ENCODE measurements around the genes CYP4F8, OR10H4 and F2RL3.

DNA sequence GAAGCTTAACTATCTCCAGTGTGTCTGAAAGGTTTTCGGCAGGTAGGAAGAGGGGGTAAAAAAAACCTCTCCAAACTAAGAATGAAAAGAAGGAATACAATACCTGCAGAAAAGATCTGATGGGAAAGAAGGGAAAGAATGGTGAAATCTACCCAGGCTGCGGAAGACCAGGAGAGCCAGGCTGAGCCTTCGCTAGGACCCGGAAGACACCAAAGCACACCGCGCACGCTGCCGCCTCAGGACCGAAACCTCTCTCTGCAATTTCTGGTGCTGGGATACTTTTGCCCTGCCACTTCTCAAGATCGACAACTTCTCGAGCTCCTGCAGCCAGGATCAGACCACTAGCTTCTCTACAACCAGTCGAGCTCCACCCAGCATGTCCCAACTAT is 1.2 kb downstream of the AKAP8 start:
- PRO-cap, 2 experiments = no peak in any of the 2 experiments

- PRO-cap, 2 experiments = no peak in any of the 2 experiments
These were observed 18.1 kb upstream of the AKAP8 start for GRCh38 chr19:15397464-15398248.

DNA sequence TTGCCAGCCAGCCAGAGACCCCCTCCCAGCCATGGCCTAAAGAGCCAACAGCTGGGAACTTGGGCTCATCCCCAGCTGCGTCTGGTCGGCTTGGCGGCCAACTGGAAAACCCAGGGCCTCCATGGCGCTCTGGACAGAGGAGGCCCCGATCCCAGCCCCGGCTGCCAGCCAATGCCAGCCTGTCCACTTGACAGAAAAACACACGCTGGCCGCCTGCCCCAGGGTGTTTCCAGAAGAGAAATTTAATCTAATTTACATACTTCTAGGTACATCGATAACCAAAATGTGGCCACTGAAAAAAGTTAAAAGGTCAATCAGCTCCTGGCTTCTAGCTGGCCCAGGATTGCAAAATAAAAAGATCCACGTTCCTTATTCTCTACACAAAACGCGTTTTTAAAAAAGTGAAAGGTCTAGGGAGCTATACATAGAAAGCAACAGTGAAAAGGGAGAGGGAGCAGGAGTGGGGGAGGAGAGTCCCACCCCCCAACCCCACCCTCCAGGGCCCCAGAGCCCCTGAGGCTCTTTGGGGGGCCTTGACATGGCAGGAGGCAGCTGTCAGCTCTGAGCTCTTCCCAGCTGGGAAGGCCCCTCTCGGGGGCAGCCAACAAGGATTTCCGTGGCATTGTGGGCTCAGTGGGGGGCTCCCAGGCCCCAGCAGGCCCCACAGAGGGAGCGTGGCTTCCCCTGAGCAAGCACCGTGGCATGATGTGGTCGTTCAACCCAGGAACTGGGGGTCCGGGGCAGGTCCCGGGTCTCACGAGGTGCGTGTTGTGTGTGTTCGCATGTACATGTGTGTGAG is 3.3 kb upstream of the AKAP8L start:
- PRO-cap, 2 experiments = no peak in any of the 2 experiments

DNA sequence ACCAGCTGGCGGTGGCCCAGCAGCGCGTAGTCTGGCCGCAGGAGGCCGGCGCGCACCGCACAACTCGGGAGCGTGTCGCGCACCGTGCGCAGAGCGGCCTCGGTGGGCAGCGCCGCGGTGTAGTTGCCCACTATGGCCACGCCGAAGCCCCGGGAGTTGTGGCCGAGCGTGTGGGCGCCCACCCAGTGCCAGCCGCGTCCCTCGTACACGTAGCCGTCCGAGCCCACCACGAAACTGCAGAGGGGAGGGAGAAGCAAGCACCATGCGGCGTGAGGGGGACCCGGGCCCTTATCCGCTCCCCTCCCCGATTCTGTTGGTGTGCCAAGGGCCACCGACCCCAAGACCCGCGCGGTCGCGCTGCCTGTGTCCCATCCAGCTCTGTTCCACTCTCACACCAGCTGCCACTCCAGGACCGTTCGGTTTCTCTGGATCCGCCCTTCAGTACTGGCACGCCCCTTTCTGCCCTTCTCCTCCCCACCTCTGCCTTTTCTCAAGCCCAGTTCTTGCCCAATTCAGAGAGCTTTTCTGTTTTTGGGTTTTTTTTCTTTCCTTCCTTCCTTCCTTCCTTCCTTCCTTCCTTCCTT is 5.4 kb upstream of the RASAL3 start:
- PRO-cap, 2 experiments = no peak in any of the 2 experiments

GRCh38 chr19:15614934-15615571 is at the start of gene CYP4F8:
TSS of gene CYP4F8 (plus strand) at chr19:15615218.
- PRO-cap, 2 experiments = no peak in any of the 2 experiments

- PRO-cap, 2 experiments = no peak in any of the 2 experiments
These were observed 11.1 kb downstream of the CYP4F3 start for GRCh38 chr19:15651694-15652315.

- PRO-cap, 2 experiments = no peak in any of the 2 experiments
These were observed 28.7 kb downstream of the CYP4F2 start for GRCh38 chr19:15869047-15869751.

DNA sequence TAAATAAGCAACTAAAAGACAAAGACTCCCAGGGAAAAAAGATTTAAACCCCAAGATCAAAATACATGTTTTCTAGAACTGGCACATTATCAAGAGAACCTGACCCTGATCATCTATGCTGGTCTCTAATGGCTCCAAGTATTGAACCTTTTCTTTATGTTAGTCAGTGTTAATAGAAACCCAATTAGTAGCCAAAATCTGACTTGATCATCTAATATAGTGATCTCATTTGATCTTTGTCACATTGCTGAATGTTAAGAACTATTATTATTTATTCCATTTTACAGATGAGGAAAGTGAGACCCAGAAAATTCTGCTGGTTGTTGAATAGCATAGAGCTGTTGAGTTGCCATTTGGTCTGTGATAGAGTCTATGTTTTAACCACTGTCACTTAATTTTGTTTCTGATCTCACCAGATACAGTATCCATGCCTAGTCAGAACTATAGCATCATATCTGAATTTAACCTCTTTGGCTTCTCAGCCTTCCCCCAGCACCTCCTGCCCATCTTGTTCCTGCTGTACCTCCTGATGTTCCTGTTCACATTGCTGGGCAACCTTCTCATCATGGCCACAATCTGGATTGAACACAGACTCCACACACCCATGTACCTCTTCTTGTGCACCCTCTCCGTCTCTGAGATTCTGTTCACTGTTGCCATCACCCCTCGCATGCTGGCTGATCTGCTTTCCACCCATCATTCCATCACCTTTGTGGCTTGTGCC is at the start of gene OR10H4:
Gene OR10H4, plus strand, starts transcription at position 428 of the 724 bp plus-strand sequence.
- PRO-cap, 2 experiments = no peak in any of the 2 experiments

- PRO-cap, 2 experiments = no peak in any of the 2 experiments
These were observed 10.1 kb upstream of the TPM4 start for GRCh38 chr19:16066208-16066623.

DNA sequence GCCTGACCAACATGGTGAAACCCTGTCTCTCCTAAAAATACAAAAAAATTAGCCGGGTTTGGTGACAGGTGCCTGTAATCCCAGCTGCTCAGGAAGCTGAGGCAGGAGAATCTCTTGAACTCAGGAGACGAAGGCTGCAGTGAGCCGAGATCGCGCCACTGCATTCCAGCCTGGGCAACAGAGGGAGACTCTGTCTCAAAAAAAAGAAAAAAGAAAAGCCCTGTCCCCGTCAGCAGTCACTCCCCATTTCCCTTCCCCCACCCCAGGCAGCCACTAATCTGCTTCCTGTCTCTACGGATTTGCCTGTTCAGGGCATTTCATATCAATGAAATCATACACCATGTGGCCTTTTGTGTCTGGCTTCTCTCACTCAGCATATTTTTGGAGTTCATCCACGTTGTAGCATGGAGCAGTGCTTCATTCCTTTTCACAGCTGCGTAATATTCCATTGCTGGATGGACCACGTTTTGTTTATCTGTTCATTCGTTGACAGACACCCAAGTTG is 36.2 kb upstream of the KLF2 start:
- PRO-cap, 2 experiments = no peak in any of the 2 experiments

DNA sequence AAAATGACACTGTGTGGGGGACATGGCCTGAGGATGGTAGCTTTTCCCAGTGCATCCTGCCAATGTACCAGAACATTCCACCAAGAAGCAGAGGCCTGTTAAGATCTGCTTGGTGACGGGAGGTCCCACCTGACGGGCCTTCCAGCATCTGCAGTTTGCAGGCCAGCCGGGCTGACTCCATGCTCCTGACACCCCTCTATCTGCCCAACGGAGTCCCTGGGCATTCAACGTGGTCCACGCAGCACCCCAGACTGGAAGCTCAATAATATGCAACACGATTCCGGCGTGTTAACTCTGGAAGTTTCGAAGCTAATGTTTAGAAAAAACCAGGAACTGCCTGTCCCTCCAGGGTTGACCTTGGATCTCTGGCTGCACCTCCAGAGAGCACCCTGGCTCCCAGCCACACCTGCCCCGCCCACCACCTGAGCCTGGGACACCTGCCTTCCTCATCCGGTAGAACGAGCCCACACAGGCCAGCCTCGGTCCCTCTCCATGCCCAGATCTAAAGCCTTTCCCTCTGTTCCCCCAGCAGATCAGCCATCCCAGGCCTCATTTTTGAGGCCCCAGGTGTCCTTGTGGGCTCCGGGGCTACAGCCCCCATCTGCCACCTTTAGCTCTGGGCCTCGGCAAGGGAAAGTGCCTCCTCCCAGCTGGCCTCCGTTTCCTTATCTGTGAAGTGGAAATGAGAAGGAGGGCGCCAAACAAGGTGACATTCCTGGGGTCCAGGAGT is 38.5 kb downstream of the KLF2 start:
- PRO-cap, 2 experiments = no peak in any of the 2 experiments

DNA sequence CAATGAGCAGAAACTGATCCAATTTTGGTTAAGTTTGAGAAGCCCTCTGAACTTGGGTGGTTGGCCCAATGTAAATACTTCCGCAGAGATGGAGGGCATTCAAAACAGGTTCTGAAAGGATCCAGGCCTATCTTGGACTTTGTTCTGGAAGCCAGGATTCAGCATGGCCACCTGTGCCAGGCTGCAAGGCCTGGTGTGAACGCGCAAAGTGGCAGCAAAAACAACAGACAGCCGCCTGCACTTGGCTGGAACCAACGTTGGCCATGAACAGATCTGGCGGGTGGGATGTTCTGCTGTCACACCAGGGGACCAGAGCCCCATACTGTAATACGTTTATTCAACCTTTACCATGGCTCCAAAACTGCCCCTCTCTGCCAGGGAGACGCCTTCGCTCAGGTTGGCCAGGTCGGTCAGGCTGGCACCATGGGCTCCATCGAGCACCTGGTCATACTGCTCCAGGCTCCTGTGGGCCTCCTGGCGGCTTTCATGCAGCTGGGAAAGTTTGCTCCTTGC is 69.7 kb downstream of the EPS15L1 start:
- PRO-cap, 2 experiments = no peak in any of the 2 experiments

GRCh38 chr19:16457445-16458765 is 13.9 kb downstream of the EPS15L1 start:
- PRO-cap, 2 experiments = no peak in any of the 2 experiments

DNA sequence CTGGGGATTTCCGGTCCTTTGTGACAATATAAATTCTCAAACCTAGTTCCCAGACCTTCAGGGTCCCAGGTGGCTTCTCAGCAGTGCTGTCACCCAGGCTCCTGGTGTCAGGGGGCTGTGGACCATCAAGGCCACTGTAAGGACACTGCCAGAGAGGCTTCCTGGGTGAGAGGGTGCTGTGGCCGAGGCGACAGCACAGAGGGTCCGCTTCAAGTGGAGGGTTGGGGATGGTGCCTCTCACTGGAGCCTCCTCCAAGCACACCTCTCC is 5.5 kb upstream of the SLC35E1 start:
- PRO-cap, 2 experiments = no peak in any of the 2 experiments

- PRO-cap, 2 experiments = no peak in any of the 2 experiments
These were observed 19.0 kb upstream of the SLC35E1 start for GRCh38 chr19:16591008-16591751.

DNA sequence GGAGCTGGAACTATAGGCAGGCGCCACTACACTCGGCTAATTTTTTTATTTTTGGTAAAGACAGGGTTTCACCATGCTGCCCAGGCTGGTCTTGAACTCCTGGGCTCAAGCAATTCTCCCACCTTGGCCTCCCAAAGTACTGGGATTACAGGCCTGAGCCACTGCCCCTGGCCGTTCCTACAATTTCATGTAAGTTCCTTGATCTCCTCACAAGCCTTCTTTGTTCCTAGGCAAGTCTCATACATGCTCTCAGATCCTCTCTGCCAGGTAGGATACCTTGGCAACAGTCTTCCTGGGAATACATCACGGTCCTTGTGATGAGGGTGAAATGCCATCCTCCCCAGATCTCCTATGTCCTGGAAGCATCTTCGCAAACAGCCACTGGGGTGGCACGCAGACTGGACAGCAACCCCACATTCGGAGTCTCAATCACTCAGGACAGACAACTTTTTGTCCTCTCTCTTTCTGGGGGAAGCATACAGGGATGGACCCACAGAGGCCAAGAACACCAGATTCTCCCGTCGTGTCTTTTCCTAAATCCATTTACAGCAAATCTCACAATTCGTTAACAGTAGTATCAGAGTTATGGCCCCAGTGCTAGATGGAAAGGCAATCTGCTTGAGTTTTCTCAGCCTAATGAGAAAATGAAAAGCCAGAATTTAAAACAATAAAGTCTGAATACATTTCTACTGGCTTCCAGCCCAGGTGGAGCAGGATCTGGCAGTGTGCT is 7.5 kb downstream of the SMIM7 start:
- PRO-cap, 2 experiments = no peak in any of the 2 experiments

DNA sequence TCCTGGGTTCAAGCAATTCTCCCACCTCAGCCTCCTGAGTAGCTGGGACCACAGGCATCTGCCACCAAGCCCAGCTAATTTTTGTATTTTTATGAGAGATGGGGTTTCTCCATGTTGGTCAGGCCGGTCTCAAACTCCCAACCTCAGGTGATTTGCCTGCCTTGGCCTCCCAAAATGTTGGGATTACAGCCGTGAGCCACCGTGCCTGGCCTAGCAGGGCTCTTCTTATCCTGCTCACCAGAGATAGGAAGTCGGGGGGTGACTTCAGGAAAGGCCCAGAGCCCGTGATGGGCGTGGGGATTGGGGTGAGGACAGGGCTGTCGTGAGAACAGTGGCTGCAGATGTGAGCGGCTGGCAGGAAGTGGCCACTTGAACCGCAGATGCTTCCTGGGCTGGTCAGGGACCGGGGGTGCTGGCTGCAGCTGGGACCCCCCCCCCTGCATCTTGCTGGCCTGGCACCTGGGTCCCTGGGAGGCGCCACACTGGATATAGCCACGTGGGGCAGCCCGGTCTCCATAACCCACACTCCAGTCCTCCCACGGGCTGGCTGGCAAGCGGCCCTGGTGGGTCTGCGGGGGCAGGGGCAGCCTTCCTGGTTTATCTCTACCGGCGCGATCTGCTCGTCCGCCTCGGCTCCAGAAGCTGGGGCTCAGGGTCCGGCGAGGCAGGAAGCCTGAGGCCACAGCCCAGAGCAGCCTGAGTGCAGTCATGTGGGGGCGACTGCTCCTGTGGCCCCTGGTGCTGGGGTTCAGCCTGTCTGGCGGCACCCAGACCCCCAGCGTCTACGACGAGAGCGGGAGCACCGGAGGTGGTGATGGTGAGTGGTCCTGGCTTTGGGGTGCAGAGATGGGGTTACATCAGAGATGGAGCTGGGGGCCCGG is at the start of gene F2RL3:
Gene F2RL3, plus strand, starts transcription at position 518 of the 881 bp plus-strand sequence.
- PRO-cap, 2 experiments = peak in 1 of 2 experiments; most common plus-strand start position 485 of the sequence (in 1); most common minus-strand start position 245 of the sequence (in 1)

- PRO-cap, 2 experiments = no peak in any of the 2 experiments
These were observed 61.1 kb upstream of the USE1 start for GRCh38 chr19:17153961-17154600.

- PRO-cap, 2 experiments = no peak in any of the 2 experiments
These were observed 27.5 kb upstream of the USE1 start for GRCh38 chr19:17187450-17188214.

- PRO-cap, 2 experiments = no peak in any of the 2 experiments
These were observed 2.6 kb downstream of the NR2F6 start for GRCh38 chr19:17243136-17243416.

All from cerebral cortex (tissue), 2 donors.